Cardiac fibroblast (primary cell): Measurements from ENCODE around the gene C3orf14.

DNA sequence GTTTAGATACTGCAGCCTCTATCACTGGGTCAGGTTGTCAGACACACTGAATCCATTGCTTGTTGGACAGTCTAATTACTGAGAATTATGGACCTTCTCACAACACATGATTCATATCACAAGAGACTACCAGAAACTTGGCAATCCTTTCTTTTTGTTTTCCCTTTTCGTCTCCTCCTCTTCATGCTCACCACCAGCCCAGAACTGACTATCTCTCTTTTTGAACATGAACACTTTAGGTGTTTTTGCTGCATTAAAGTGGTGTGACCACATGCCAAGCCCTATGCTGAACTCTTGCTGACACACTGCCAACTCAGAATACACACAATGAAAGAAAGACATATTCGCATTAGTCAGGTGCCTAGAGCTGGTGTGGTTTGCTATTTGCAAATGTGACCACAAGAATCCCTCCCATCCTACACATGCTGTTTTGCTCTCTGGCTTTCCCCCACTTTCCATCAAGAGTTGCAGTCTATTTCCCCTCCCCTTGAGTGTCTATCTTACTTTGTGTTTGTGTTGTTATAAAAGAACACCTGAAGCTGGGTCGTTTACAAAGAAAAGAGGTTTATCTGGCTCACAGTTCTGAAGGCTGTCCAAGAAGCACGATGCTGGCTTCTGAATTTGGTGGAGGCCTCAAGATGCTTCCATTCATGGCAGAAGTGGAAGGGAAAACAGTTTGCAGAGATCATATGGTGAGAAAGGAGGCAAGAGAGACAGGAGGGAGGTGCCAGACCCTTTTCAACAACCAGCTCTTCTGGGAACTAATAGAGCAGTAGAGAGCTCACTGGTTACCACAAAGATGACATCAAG lies 967.9 kb upstream of the CFAP20DC start:
- RRBS = no CpG with 5 or more reads among the region's 4 CpGs

- RRBS = no CpG with 5 or more reads among the region's 2 CpGs
These were observed 1030.8 kb upstream of the CFAP20DC start for GRCh38 chr3:60080467-60081151.

GRCh38 chr3:60224060-60224578 lies 1027.1 kb downstream of the FHIT start:
- RRBS = no CpG with 5 or more reads among the region's 7 CpGs

GRCh38 chr3:61562790-61563480 lies 1.6 kb downstream of the PTPRG start:
- RRBS = under 1% methylated on average over 20 of the region's 51 CpGs

DNA sequence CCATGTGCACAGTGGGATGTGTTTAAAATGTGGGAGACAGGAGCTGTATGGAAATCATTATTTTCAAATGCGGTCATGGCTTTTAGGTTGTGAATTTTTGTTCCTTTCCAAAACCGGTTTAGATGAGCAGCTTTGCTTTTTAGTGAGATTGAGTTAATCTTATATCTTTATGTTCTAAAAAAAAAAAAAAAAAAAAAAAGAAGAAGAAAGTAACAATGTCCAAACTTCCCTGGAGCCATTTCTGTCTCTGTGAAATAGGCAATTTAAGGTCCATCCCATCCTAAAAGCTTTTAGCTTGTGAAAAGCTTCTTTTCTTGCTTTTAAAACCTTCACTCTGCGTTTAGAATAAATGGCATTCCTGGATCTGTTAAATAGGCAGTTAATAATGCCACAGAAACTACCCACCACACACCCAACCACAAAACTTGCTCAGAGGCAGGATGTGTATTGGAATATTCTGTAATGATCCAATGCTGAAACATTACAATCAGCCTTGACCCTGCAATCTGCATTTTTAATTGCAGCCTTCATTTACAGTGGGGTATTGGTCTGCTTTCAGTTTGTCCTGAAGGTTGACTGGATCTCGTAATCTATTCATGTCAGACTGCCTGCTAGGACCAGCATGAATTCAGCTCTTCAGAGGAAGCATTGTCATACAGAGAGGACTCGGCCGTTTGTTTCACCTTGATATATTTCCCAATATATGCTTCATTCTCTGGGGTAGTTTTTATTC lies 119.7 kb downstream of the PTPRG start:
- RRBS = no CpG with 5 or more reads among the region's 6 CpGs

GRCh38 chr3:61684971-61685536 lies 123.7 kb downstream of the PTPRG start:
- RRBS = no CpG with 5 or more reads among the region's 6 CpGs

- RRBS = no CpG with 5 or more reads among the region's 5 CpGs
These were observed 208.4 kb downstream of the PTPRG start for GRCh38 chr3:61769534-61770457.

DNA sequence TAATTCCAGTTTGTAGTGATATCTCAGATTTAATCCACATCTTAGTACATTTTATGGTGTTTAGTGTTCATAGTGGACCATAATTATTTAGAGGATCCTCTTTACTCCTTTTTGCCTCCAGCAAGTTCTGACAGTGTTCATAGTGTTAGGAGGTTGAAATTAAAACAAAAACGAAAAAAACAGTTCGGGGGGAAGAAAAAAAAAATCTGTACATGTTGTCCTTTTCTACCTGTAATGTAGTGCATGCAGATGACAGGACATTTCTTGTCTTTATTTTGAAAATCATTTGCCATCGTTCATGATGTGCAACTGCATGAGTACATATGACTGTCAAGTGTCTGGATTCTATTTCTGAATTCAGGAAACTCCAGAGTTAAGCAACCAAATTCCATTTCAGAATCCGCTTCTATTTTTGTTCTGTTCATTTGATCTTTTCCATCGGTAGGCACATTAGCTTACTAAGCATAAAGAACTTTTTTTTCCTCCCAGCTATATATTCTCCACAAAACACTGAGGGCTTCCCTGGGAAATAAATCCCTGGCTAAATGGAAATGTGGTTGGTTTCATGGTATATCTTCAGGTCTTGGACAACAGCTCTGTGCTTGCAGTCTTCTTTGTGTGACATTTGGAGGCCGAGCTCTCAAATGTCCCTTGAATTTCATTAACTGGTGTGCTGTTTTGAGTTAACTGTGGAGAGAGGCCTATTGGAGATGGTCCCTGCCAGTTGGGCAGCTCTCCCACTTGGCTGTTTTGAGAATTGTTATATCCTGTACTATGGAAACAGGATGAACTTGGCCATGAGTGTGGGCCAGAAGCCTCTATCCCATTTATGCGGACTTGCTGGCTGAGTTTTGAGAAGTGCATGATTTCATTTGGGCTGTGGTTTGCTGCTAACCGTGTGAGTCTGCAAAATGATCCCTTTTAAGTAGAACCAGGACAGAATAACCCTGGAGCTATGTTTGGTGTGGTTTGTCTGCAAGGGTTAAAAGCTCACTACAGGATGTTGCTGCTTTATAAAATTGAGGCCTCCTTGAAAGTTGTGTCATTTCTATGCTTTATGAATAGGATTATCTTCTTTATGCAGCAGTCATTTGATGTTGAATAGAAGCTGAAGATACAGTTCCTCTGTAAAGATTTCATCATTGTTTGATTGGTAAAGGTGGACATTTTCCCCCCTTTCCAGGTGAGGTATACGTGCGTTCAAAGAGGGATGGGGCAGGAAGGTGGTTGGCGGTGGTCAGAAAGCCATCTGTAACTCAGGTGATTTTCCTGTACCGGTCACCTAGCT lies 365.8 kb downstream of the PTPRG start:
- RRBS = 100% methylated on average over 1 of the region's 12 CpGs

DNA sequence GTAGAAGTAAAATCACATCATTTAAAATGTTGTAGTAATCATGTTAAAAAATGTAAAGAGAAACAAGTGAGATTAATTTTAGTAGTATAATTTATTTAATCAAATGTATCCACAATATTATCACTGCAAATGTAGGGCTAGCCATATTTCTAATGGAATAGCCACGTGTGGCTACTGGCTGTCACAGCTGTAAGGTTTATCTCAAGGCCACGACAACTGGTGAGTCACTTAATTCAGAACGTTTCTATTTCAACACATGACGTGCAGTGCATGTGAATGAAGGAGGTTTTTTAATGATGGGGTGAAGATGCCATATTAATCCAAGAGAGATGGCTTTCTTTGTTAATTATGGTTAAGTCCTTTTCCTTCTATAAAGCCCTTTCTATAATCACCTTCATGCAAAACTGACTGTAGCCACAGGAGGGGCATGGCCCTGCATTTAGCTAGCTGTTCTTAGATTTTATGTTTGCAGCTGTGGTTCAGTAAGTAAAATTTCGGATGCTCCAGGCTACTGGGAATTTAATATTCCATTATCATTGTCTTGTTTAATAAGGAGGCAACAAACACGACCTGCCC lies 157.4 kb upstream of the C3orf14 start:
- RRBS = no CpG with 5 or more reads among the region's 6 CpGs

- RRBS = no CpG with 5 or more reads among the region's 69 CpGs
These were observed at the start of gene C3orf14 for GRCh38 chr3:62318627-62319901. TSS of gene C3orf14 (plus strand) at chr3:62319022.

GRCh38 chr3:62875961-62876470 lies 800 bp upstream of the CADPS start:
- RRBS = no CpG with 5 or more reads among the region's 18 CpGs

GRCh38 chr3:63159487-63159840 lies 118.6 kb upstream of the SYNPR start:
- RRBS = no CpG with 5 or more reads among the region's 1 CpG

DNA sequence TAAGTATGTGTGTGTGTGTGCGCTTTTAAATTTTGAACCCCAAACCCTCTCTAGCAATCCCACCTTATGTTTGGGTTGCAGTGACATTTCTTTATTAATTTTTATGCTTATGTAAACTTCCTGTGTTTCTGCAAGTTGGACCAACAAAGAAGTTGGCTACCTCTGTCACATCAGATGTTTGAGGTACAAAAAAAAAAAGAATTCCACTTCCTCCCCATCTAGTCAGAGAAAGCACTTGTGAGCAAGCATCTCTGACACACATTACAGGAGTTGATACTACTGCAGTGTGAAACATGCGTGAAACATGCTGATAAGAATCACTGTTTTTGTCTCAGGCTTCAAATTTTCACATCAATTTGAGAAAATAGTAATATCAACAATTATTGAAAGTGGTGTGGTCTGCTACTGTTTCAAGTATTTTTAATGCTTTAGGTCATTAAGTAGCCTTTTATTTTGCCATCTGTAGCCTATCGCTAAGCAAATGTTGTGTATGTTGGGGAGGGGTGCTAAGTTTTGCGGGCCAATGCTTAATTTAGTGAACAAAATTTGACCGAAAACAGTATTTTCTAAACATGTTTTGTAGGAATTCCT lies 47.3 kb downstream of the ATXN7 start:
- RRBS = no CpG with 5 or more reads among the region's 5 CpGs

- RRBS = no CpG with 5 or more reads among the region's 2 CpGs
These were observed 77.6 kb downstream of the PSMD6 start for GRCh38 chr3:63945562-63946198.

GRCh38 chr3:64015363-64015684 lies 8.0 kb downstream of the PSMD6 start:
- RRBS = no CpG with 5 or more reads among the region's 4 CpGs

DNA sequence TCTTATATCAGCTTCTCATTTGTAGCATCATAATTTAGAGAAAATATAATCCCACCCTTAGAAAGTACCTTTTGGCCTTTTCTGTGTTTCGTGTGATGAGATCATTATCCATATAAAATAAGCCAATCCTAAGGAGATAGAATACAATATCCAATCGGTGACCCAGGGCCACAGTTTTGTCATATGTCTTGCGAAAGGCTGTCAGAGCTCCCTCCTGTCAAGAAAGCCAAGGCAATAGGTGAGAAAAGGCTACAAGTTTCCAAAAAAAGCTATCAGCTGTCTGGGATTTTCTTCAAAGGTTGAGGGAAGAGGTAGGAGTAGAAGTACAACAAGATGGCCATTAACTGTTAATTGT lies 4.1 kb downstream of the PSMD6 start:
- RRBS = no CpG with 5 or more reads among the region's 3 CpGs

GRCh38 chr3:64220572-64221050 lies 4.7 kb downstream of the PRICKLE2 start:
- RRBS = no CpG with 5 or more reads among the region's 6 CpGs

DNA sequence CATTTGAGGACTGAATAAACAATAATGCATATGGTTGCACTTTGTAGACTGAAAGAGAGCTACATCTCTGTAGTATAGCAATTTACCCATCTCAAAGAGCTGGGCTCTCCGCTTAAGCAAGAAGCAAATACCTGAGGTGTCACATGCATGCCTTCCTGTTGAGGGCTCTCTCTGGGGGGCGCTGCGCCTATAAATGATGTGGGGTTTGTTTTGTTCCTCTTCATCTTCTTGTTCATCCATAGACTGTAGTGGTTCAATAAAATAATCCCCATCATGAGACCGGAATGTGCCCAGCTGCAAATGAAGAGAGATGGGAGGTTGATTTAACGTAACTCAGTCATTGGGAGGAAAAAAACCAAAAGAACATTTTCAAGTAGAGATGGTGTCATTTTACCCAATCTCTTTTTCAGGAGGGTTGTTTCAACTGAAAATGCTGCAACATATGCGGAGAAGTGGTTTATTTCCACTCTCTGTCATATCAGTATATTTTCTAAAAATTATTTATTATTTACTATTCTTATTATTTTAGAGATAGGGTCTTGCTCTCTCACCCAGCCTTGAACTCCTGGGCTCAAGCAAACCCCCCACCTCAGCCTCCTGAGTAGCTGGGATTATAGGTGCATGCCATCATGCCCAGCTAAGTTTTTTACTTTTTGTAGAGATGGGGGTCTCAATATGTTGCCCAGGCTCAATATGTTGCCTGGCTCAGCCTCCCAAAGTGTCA lies 6.6 kb downstream of the ADAMTS9 start:
- RRBS = no CpG with 5 or more reads among the region's 6 CpGs

DNA sequence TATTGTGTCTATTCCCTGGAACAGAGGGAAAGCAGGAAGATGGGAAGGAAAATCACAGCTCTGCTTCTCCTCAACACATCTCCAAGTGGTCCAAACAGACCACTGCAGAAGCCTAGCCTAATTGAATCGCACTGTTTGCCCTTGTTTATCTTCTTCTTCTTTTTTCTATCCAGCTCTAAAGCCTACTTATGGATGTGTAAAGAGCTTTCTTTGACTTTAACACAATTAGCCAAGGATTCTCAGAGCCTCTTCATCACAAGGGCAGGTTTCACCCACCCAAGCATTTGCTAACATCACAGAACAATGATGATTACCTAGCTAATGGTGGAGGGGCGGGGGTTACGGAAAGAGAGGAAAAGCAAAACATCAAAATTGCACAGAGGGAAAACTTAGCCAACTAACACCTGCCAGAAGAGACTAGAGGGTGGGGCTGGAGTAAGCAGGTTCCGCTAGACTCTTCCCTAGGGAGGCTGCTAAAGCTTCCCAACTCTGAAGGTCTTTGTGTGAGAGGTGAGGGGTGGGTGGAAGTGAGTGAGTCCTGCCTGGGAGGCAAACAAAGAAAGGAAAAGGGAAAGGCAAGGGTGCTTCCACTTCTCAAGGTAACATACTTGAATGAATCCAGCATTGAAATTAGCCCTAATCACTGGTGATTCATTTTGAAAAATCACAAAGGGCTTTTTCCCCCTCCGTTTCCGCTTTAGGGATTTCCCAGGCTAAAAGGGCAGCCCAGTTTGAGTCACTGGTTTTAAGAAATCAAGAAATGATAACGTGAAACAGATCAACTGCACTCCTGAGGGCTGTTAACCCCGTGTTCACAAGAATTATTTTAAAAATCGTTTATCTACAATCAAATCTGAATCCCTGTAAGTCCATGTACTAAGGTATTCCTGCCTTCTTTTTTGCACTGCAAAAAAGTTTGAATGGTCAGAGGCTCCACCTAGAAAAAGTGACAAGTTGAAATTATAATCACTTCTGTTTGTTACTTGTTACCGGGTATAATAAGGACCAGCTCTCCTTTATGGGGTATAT lies 220.4 kb upstream of the ADAMTS9 start:
- RRBS = no CpG with 5 or more reads among the region's 10 CpGs